SJSA1 (cell line): Measurements from ENCODE around the genes GCGR and PPP1R27.

DNA sequence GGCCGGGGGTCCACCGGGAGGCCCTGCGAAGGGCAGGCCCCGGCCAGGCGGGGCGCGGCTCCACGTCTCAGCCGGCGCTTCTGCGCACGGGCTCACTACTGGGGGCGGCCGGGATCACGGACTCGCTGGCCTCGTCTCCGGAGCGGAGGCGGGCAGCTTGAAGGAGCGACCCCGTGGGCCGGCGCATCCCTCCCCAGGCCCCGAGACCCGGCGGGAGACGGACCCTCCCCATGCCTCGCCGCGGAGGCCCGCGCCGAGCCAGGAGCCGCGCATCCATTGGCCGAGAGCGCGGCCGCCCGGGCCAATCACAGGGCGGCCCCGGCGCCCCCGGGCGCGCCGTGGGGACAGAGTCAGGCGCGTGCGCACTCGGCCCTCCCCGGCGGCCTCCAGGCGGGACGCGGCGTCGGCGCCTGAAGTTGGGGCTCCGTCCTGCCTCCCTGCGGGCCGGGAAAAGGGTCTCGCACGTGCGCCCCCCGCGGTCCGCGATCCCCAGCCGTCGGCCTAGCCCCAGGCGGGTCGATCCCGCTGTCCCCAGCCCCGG lies 24.8 kb downstream of the ACTG1 start:
- RAMPAGE, long total RNA: no peak

DNA sequence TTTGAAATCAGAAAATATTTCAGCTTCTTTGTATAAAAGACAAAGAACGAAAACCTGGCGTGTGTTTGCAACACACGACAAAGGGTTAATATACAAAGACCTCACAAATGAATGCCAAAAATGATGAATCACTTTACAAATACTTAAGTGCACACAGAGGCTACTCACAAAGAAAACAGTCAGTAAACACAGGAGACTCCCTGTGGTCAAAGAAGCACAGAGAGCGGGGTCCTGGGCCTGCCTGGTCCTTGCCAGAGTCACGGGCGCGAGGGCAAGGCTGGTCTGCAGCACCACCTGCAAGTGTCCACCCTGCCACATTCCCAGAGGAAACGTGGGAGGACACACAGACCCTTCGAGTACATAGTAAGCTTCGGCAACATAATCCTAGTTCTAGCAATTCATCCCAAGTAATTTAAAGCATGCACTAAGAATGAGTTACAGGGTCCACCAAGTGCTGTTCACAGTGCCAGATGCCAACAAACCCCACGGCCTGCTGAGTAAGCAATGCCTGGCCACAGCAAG lies 24.5 kb upstream of the FAAP100 start:
- RAMPAGE, long total RNA: no peak

GRCh38 chr17:81628936-81629431 lies 7.9 kb downstream of the NPLOC4 start:
- RAMPAGE, long total RNA: no peak

DNA sequence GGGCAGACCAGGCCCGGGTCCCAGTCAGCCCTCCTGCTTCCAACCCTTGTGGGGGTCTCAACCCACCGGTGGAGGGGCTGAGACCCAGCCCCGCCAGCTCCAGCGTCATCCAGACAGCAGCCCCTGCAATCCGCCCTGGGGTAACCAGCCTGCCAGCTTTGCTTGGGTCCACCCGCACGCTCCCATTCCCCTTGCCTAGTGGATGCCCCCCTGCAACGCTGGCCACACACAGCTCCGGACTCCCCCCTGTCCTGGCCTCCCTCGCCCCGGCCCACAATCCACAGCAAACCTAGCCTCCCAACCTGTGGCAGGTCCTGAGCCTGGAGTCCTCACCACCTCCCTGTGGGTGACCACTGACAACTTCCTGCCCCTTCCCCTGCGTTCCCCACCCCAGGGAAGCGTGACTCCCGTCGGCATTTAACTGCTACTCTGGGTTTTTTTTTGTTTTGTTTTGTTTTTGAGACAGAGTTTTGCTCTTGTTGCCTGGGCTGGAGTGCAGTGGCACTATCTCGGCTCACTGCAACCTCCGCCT lies 2.9 kb downstream of the PDE6G start:
- RAMPAGE, long total RNA: no peak

DNA sequence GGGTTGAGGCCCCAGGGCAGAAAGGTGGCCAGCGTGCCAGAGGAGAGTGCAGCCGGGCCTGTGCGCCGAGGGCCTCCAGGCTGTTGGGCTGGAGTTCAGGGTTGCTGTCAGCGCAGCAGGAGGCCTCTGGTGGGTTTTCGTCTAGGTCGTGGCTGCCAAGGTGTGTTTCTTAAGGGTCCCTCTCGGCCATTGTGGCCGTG lies 5.3 kb downstream of the HGS start:
- RAMPAGE, long total RNA: no peak

GRCh38 chr17:81803674-81804270 lies at the start of gene GCGR:
Gene GCGR, plus strand, starts transcription at chr17:81804150.
- RAMPAGE, long total RNA: no peak

GRCh38 chr17:81834529-81835479 lies at the start of gene PPP1R27:
Gene PPP1R27, minus strand, starts transcription at chr17:81835050.
- RAMPAGE, long total RNA: no peak

- RAMPAGE, long total RNA: no peak
These were observed 669 bp upstream of the P4HB start for GRCh38 chr17:81860777-81861631.

DNA sequence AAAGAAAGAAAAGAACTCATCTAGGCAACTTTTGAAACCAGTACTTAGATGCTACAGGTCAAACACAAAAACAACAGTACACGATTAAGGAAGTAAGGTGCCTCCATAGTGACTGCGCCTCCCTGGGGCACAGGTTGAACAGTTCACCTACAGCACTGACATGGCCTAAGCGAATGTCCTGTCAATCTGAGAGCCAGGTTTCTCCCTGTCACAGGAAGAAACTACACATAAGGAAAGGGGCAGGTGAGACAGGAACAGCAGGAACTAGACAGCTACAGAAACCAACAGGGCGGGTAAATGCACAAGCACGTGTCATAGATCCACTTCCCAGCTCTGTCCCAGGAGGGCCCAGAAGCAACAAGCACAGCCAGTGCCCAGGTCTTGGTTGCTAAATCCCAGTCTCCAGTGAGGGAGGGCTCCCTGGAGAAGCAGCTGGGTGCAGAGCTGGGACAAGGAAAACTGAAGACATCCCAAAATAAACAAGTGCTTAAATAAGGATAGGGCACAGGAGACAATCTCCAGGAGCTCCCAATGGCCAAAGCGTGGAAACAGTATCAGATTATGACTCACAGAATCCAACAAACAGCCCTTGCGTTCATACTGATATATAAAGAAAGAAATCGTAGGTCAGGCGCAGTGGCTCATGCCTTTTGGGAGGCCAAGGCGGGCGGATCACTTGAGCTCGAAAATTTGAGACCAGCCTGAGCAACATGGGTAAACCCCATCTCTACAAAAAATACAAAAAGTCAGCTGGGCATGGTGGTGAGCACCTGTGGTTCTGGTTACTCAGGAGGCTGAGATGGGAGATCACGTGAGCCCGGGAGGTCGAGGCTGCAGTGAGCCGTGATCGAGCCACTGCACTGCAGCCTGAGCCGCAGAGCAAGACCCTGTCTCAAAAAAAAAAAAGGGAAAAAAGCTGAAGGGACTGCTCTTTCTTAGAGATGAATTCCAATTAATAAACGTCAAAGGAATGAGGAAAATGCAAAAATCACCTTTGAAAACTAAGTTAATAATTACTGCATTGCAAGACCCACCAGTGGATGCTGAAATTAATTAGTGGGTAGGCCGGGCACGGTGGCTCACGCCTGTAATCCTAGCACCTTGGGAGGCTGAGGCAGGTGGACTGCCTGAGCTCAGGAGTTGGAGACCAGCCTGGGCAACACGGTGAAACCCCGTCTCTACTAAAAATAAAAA lies 8.4 kb upstream of the ARHGDIA start:
- RAMPAGE, long total RNA: no peak

- RAMPAGE, long total RNA: no peak
These were observed 2.5 kb upstream of the SIRT7 start for GRCh38 chr17:81920368-81920906.

- RAMPAGE, long total RNA: no peak
These were observed 4.2 kb downstream of the MAFG start for GRCh38 chr17:81923239-81923819.

GRCh38 chr17:81932222-81933393 lies 4.5 kb downstream of the PYCR1 start:
- RAMPAGE, long total RNA: no peak

GRCh38 chr17:81940518-81941612 lies 3.8 kb upstream of the PYCR1 start:
- RAMPAGE, long total RNA: no peak

- RAMPAGE, long total RNA: no peak
These were observed 6.7 kb upstream of the NOTUM start for GRCh38 chr17:81967230-81968575.

DNA sequence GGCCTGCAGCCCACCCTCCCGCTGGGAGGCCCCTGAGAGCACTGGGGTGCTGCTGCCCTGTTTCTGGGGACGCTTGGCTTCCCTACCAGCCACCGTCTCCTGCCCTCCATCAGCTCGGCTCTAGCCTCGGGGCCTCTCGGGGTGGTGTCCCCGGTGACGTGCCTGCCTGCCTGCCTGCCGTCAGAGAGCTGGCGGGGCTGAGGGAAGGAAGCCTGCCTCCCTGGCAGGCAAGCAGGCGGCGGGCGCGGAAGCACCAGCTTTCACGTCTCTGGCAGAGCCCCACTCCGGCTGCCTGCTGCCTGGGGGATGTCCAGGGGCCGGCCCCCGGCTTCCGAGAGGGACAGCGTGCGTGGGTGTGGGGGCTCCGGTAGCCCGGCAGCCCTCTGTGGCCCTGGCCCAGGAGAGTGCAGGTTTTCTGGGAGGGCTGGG lies 9.3 kb downstream of the CENPX start:
- RAMPAGE, long total RNA: no peak

- RAMPAGE, long total RNA: no peak
These were observed 2.6 kb downstream of the RAC3 start for GRCh38 chr17:82033706-82034884.

DNA sequence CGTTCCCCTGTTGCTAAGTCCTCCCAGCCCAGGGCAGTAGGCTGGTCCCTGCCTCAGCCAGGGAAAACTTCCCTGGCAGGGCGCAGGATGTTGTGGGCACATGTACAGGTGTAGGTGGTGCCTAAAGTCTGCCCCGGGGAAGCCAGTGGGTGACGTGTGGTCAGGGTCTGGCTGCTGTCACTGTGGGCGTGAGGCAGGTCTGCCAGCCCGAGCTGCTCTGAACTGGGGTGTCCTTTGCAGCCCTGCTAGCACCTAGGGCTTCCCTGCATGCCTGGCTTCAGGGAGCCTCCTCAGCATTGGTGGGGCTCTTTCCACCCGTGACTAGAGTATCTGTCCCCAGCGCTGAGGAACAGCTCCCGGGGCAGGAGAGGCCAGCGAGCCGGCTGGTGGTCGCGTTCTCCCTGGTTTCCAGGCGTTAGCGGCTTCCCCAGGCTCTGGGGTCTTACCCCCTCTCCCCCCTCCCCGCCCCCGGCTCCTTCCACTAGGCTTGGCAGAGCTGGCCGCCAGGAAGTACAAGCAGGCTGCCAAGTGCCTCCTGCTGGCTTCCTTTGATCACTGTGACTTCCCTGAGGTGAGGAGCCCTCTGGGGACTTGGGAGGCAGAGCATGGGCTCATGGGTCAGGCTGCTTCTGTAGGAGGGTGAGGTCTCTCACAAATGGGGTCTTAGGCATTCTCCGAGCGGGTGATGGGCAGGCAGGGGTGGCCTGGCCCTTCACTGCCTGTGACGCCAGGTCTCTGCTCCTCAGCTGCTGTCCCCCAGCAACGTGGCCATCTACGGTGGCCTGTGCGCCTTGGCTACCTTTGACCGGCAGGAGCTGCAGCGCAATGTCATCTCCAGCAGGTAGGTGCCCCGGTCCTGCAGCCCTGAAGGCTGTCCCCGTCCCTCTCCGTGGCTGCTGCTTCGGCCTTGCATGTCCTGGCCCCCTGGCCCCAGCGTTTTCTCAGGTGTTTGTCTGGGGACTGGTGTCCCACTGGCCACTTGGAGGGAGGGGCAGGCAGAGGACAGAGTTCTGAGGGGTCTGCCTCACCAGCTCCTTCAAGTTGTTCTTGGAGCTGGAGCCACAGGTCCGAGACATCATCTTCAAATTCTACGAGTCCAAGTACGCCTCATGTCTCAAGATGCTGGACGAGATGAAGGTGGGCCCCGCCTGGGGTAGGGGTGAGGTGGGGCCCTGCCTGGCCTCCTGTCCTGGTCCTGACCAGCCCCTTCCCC lies 4.0 kb downstream of the GPS1 start:
- RAMPAGE, long total RNA: no peak

DNA sequence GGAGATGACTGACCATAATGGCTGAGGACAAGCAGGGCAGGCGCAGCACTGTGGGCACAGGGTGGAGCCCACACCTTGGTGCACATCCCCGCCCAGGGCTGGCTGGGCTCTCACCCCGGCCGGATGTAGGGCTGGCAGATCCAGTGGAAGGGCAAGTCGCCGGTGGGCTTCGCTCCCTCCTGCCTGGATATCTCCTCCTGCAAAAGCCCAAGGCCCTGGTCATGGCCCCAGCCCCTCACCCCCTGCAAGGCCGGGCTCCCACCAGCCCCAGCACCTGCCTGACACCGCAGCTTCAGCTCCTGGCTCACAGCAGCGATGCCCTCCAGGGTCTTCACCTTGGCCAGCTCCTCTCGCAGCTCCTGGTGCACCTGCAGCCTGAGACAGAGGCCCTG lies 5.0 kb downstream of the DUS1L start:
- RAMPAGE, long total RNA: no peak

- RAMPAGE, long total RNA: no peak
These were observed 4.5 kb downstream of the FASN start for GRCh38 chr17:82093506-82093986.

DNA sequence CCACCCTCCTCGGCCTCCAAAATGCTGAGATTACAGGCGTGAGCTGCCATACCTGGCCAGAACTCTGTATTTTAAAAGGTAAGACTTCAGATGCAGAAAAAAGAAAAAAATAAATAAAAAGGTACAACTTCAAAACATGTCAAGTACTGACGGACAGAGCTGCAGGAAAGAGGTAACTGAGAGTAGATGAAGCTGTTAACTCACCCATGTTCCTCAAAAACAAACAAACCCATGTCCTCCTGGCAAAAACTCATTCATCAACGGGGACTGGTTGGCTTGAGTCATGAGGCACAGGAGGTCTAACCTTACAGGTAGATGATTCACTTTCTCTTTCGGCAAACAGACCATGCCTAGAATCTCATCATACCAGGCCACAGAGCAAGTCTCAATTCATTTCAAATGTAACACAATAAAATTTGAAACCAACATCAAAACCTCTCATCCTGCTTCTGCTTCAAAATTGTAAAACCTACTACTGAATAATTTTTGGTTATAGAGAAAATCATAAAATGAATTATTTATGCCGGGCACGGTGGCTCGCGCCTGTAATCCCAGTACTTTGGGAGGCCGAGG lies 12.3 kb upstream of the FASN start:
- RAMPAGE, long total RNA: no peak